CD14-positive monocyte (primary cell): ENCODE measurements around a stretch of chr3.

DNA sequence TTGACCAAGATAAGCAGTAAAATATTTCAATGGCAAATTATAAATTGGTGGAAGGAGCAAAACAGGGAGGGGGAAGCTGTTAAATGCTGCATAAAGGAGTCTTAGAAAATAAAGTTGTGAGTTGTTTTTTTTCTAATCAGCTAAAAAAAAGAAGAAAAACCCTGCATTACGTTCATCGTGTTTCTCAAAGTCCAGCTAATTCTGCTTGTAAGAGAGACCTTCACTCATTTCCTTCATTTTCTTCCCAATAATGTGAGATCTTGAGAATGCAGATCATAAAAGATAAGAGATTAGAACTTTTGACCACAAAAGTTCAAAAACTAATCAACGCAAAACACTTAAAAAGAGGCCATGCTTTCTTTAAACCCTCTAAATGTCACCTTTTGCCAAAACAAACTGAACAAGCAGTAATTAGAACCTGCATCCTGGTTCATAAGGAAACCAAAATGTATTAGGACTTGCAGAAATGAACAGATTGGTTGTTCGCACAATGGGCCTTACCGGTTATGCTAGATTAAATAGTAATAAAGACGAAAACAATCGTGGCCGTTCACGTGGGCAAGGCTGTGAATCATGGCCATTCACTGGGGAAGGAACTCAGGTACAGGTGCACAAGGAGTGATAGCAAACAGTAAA, 8.4 kb downstream of the LRIG1 start:
- CAGE, long polyA plus RNA = no peak

DNA sequence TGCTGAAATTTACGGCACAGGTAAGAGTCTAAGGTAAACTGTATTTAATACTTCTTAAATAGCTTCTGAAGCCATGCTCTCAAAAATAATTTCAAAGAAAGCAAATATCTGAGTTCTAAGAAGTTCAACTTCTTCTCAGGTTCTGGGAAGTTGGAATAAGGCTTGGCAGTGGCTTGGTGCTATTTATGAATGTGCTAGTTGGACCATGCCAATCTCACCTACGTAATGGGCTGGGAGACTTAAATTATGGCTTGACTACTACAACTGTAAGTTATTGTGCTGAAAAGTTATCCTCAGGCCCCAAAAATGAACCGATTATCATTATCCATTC, 3.6 kb downstream of the LRIG1 start:
- CAGE, long polyA plus RNA = no peak

GRCh38 chr3:66499768-66500571, 852 bp downstream of the LRIG1 start:
- CAGE, long polyA plus RNA = no peak

DNA sequence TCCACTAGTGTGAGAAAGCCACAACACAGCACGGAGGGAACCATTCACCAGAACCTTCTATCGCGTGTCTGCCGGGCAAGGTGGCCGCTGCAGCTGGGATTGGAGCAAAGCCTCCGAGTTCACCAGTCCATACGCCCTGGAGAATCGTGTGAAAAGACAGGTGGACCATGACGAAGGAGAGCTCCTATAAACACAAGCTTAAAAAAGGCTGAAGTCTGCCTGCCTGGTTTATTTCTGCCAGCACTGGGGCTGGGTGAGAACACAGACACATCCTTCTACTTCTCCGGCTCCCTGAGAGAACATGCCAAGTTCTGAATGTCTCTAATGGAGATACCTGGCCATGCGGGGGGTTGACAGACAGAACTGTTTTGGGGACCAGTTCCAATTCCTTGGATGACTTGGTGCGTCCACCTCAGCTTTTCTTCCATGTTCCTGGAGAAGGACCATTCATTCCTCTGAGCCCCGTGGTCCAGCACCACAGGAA, 82.2 kb upstream of the LRIG1 start:
- CAGE, long polyA plus RNA = no peak

- CAGE, long polyA plus RNA = no peak
These were observed 175.8 kb upstream of the KBTBD8 start for GRCh38 chr3:66822247-66822705.

GRCh38 chr3:67475964-67476658, 178.3 kb downstream of the SUCLG2 start:
- CAGE, long polyA plus RNA = no peak

- CAGE, long polyA plus RNA = no peak
These were observed 4.3 kb downstream of the SUCLG2 start for GRCh38 chr3:67650093-67650443.

DNA sequence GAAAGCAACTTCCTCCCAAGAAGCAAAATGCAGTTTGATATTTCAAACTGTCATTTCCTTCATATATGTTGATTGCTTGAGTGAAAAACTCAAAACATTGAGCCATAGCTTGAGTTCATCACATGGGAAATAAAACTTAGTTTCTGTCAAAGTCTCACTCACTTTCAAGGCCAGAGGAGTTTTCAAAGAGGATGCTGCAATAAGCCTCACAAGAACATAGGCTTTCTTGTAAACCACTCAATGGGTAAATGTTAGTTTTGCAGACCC, 29.1 kb upstream of the SUCLG2 start:
- CAGE, long polyA plus RNA = no peak

GRCh38 chr3:68057557-68058295, 53.7 kb downstream of the TAFA1 start:
- CAGE, long polyA plus RNA = no peak

DNA sequence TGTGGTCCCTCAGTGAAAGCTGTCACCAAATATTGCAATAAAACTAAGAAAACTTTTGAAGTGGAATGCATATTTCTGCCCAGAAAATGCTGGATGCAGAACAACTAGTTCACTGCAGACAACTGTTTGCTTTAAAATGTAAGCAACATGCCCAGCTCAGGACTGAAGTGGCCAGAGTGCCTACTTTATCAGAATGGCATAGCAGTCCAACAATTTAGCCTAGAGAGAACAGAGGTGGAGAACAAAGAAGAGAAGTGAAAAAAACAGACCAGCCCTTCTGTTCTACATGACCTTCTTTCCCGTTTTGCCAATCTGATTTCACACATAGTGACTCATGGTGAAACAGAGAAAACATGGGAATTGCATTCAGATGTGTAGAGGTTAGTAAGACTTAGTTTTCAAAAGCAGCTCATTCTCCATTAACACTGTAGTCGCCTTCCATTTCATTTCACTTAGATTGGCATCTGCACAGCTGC, 523 bp upstream of the ARL6IP5 start:
- CAGE, long polyA plus RNA = no peak

DNA sequence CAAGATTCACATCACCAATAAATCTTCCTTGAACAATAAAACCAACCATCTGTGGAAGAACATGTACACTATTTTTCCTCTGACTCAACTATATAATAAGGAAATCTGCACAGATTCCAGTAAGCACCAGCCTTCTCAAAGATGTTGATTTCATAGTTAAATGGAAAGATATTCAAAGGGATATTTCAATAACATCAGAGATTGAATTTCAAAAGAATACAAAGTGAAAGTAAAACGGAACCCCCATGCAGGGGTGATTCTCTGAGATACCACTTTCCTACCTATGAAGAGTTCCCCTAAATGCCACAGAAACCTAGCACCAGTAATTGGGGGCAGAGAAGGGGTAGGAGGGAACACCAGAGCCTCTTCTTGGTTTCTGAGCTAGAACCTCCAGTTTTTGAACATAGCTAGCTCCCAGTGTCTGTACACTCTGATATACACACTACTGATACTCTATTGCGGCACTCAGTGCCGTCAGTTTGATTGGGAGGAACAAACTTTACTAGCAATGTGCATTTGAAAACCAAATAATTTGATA, 77.0 kb upstream of the LMOD3 start:
- CAGE, long polyA plus RNA = no peak

DNA sequence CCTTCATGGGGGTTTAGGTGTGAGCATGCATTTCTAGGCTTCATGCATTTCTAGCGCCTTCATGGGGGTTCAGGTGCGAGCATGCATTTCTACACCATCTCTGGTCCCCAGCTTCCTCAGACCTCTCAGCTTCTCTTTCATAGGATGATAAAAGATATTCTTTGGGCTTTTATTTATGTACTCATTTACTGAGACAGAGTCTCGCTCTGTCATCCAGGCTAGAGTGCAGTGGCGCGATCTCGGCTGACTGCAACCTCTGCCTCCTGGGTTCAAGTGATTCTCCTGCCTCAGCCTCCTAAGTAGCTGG, 115.1 kb upstream of the LMOD3 start:
- CAGE, long polyA plus RNA = no peak

DNA sequence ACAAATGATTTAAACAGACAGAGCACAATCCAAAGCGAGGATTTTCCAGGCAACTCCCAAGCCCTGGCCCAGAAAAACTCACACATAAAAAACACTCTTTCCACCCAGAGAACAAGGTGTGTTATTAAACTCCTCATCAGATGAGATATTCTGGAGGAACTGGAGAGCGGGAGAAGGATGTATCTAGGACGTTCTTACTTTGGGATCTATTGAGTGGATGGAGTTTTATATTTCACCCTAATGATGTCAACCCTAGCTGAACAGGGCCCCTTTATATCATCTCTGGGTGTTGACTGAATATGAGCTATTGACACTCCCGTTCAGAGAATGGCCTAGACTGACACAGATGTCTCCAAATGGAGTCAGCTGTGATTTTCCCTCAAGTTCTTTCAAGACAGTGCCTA, 63.9 kb downstream of the FRMD4B start:
- CAGE, long polyA plus RNA = no peak

DNA sequence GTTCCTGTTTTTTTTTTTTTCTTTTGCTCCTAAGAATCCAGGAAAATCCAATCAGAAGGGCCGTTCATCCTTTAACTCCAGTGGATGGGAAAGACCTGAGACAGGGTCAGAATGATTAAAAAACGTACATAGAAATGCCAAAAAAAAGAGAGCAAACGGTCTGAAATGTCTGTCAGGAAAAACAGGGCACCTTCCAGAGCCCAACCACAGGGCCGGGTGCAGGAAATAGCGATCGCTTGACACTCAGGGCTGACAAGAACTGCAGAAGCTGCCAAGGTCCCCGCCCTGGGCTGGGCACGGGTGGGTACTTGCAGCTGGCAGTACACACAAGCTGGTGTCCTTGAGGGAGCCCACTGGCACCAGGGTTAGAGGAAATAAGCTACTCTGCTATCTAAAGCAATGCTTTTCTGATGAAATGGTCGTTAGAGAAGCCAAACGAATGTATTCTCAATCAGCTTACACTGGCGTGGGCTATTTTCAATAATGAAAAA, 15.7 kb downstream of the FRMD4B start:
- CAGE, long polyA plus RNA = no peak

DNA sequence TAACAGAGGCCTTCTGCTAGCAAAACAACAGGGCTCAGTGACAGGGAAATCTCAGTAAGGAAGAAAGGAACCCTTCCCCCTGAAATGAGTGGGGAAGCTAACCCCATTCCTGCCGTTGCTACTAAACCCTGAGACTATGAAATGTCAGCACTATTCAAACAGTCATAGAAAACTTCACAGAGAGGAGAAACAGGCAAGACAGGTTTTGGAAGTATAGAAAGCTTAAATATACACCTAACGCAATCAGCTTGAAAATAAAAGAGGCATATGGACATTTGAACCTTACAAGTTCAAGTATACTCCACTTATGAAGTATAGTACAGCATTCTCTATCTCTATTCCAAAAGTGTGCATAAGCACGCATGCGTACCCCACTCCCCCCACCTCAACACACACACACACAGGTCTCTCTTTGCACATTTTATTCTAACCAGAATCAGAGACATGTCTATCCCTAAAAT, 17.6 kb upstream of the FRMD4B start:
- CAGE, long polyA plus RNA = no peak

DNA sequence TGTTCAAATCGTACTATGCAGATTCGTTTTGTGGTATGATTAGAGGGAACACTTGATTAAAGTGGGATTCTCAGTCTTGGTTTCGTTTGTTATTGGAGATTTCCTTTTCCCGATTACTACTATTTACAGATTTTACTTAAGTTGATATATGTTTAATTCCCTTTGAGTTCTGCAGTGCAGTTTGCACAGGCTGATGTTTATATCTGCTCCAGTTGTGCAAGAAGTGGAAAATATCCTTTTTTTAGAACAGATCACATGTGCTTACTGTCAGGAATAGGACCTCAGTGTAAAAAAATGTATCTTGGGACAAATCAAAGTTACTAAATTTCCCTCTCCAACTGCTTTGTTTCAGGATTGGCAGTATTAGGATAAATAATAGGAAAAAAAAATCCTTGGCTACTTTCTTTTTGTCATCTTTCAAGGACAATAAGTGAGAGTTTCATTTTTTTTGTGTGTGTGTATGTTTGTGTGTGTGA, 6.8 kb downstream of the MITF start:
- CAGE, long polyA plus RNA = no peak

DNA sequence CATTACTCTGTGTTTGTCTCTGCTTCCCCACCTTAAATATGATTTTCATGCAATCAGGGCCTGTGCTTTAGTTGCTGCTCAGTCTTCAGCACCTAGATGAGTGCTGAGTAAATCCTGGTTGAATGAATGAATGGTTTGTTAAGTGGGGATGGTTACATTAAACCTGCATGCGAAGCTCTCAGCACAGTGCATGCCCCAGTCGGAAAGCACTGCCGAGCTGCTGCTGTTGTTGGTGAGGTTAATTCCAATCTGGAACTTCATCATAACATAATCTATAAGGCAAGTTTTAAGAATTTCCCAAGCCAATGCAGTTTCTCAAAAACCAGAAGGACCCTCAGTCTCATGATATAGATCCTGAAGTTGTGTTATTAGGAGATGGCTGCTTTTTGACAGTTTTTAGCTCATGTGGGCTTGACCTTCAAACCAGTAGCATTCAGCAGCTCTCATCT, 186.7 kb downstream of the MITF start:
- CAGE, long polyA plus RNA = no peak

DNA sequence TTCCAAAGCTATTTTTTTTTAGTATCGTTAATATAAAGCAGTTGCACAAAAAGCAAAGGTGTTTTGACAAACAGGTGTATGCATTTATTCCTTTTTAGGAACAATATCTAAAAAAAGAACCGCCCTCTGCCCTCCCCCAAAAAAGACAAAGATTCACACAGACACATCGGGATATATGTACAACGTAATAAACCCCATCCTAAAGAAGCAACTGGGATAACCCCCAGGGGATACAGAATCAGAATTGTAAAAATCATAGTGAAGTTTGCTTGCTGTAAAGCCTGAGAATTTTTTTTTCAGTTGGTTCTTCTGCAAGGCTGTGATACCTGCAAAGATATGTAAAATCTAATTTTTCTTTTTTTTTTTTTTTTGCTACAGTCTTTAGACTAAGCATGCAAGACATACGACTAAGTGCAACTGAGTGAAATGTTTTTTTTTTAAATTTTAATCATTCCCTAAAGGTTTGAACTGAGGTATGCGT, 627.4 kb downstream of the FOXP1 start:
- CAGE, long polyA plus RNA = no peak

GRCh38 chr3:70956890-70957929, 626.3 kb downstream of the FOXP1 start:
- CAGE, long polyA plus RNA = no peak

GRCh38 chr3:70980946-70981503, 602.5 kb downstream of the FOXP1 start:
- CAGE, long polyA plus RNA = no peak